Lung (tissue), 4 donors: ENCODE measurements around a stretch of chr3.

DNA sequence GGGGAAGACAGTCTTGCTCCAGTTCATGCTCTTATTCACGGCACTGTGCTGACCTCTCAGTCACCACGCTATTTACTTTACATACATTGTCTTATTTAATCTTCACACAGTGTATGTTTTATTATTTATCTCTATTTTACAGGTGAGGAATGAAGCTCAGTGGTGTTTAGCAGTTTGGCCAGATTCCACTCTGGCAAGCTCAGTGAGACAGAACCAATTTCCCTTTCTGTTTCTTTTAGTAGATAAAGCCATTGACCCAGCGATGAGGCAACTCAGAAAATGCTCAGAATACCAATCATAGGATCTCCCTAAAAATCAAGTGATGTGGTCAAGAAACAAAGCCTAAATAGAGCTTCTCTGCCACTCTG is 110.0 kb downstream of the RPL22L1 start:
- PRO-cap: no peak
- RAMPAGE, long total RNA: no peak
- RRBS: no CpG with 5 or more reads among the region's 3 CpGs

- PRO-cap: no peak
- RAMPAGE, long total RNA: no peak
- RRBS: no CpG with 5 or more reads among the region's 12 CpGs
Measured at GRCh38 chr3:170864875-170865921, 4.8 kb downstream of the RPL22L1 start.

- PRO-cap: no peak
- RAMPAGE, long total RNA: no peak
- RRBS: no CpG with 5 or more reads among the region's 10 CpGs
Measured at GRCh38 chr3:170865922-170866653, 3.9 kb downstream of the RPL22L1 start.

- PRO-cap: no peak
- RAMPAGE, long total RNA: no peak
- RRBS: no CpG with 5 or more reads among the region's 3 CpGs
Measured at GRCh38 chr3:171110657-171110972, 84.1 kb upstream of the SLC2A2 start.

DNA sequence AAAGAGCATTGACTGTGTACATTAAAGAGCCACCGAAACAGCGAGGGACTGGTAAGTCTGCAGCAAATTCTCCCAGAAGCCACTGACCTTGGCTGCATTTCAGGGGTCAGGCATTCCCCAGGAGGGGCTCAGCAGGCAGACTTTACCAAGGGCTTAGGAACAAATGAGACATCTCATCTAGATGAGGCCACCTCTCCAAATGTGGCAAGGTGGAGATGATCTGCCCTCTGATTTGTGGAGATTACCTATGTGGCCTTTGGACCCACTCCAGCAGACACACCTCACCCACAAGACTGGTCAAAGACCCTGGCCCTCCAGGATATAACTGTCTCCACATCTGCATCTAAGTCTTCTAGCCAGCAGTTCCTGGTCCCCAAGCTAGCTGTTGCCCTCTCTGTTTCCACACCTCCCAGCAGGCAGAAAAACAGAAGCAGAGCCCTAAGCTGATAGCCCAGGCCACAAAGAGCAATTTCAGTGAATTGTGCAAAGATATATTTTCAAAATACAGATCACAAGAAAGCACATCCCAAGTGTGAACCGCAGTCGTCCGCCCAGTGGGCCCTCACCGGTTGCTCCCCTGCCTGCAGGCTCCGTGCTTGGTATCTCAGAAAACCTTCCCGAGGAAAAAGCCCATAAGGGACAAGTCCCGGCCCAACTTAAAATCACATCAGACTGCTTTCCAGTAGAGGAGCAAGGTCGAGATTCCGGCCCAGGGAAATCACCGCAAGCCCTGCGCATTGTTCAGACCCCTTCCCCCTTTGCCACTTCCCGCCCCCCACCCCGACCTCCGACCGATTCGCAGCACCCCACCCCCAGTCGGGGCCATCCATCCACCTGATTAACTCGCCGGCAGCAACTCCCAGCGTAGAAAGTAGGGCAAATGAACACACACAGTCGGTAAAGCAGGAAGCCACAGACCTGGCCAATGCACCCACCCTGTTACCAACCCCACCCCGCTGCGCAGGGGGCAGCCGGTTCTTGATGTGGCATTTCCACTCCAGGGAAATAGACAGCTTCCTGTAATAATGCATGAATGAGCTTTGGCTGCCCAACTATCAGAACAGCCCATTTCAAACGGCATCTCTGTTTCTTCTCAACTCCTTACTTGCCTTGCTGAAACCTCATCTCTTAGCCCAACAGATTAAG is 2.5 kb downstream of the TNIK start:
- PRO-cap: no peak
- RAMPAGE, long total RNA: no peak
- RRBS: 7% methylated on average over 4 of the region's 27 CpGs

- PRO-cap: no peak
- RAMPAGE, long total RNA: no peak
- RRBS: no CpG with 5 or more reads among the region's 7 CpGs
Measured at GRCh38 chr3:171683031-171683522, 127.2 kb downstream of the PLD1 start.

DNA sequence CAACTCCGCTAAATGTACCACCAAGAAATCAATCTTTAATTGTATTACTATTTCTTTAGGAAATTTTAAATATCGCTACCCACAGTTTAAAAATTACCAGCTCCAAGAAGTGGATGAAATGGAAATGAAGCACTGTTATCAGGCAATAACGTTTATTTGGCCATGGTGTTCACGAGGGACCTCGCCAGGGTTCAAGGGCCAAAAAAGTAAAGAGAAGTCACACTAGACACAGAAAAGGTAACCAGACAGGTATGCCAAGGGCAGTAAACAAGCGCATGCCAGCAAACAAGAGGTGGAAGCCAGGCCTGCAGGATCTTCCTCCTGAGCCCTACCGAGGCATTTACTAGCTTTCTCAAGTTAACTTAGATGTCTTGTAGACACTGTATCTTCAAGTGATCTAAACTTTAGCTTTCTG is 113.5 kb downstream of the PLD1 start:
- PRO-cap: no peak
- RAMPAGE, long total RNA: no peak
- RRBS: no CpG with 5 or more reads among the region's 7 CpGs

DNA sequence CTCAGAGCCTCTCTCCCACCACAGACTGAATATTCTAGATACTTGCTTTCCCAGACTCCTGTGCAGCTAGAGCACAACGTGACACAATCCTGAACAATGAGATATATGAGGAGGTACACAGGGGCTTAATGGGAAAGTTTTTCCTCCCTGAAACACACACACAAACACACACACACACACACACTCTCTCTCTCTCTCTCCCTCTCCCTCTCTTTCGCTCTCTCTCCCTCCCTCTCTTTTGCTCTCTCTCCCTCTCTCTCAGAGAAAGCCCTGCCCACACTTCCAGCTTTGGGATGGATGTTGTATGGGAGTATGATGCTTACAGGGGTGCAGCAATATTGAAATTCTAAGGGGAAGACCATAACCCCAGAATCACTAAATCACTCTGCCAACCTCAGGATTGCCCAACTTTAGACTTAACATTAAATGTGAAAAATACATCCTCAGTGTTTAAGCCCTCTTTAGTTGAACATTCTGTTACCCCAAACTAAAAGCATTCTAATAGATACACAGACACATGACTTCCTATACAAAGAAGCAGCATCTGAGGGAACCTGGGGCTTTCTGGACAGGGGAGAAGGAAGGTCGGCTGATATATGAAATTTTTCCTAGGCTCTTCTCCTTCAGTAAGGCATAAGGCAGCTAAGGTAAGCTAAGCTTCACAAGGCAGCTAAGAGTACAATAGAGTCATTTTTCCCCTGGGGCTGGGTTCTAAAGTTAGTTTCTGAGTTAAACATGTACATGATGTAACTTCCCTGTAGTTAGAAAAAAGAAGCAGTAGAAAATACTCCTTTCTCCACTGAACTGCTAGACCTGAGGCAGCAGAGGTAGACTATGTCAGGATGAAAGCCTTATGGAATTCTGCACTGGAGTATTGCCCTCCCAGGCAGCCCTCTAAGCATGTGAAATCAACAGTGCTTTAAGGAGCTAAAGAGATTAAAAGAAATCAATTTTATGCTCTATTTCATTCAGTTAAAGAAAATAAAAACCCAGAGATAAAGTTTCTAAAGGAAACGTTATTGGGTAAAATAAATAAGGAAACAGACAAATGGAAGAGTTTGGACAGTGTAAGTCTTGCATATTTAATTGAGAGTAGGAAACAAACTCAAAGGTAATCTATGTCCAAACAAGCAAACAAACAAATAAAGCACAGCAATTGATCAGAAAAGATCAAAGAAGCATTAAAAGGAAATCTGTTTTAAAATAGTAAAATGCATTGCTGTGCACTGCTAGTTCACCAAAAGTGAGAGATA is 109.7 kb downstream of the PLD1 start:
- PRO-cap: no peak
- RAMPAGE, long total RNA: no peak
- RRBS: no CpG with 5 or more reads among the region's 4 CpGs

- PRO-cap: no peak
- RAMPAGE, long total RNA: no peak
- RRBS: no CpG with 5 or more reads among the region's 10 CpGs
Measured at GRCh38 chr3:171770694-171771634, 39.3 kb downstream of the PLD1 start.

- PRO-cap: no peak
- RAMPAGE, long total RNA: no peak
- RRBS: no CpG with 5 or more reads among the region's 5 CpGs
Measured at GRCh38 chr3:171835209-171835449, 8.0 kb upstream of the TMEM212 start.

DNA sequence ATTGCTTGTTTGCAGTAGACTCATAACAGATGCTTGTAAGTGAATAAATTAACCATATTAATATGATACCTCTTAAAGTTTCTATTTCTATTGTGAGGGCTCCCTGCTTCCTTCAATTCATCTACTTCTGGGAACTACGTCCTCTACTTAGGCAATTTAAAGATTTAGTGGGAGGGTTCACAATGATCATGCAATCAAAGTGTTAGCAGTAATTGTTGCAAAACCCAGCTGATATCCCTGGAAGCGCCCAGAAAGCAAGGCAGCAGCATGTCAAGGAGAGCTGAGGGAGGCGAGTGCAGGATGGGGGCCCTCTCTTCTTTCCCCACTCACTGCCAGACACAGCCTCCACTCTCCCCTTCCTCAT is 6.4 kb downstream of the TMEM212 start:
- PRO-cap: no peak
- RAMPAGE, long total RNA: no peak
- RRBS: no CpG with 5 or more reads among the region's 3 CpGs

DNA sequence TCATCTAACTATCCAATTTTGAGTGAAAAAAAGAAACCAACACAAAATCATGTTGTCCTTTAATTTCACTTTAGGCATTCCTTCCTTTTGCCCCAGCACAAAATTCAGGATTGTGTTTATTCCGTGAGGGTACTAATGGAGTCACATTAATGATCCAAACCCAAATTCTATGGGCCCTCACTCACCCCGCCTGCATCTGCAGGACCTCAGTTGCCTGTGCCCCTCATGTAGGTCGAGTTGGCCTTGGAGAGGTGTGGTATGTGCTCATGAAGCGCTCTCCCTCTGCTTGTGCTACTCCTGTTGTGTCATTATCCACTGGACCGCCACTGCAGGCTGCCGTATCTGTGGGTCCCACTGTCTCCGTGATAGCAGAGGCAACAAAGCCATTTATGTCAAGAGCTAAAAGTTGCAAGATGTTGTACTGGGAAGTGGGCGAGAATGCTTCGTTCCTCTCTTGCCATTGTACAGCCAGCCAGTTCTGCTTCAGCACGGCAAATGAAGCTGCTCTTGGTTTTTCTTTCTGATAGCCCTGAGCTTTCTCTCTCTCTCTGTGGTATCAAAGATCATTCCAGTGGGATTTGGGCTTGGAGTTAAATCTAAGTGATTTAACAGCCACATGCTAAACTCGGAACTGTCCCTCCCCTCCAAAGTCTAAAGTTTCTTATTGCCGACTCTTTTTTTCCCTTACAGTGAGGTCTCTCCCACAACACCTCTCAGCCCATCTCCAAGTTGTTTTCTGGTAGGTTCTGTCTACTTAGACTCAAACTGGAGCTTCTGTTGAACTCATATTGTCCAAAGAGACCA is 89.0 kb downstream of the TMEM212 start:
- PRO-cap: no peak
- RAMPAGE, long total RNA: no peak
- RRBS: no CpG with 5 or more reads among the region's 12 CpGs

DNA sequence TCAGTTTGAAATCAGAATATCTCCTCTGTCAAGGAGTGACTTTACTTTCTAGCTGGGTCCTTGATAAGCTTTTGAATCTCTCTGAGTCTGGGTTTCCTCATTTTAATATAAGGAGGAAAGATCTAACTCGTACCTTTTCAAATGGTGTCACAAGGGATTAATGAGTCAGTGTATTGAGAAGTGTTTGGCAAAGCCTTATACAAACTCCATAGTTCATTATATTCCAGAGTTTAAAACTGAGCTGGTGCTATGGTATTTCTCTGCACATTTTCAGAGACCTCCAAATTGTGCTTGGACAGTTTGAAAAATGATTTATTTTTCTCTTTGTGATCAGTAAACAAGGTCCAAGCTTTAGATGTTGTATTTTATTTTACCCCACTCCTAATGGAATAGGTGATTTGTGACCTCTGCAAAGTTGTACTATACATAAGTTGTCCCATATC is 5.5 kb downstream of the FNDC3B start:
- PRO-cap: no peak
- RAMPAGE, long total RNA: no peak
- RRBS: no CpG with 5 or more reads among the region's 1 CpG

GRCh38 chr3:172071253-172072125 is 32.1 kb downstream of the FNDC3B start:
- PRO-cap: no peak
- RAMPAGE, long total RNA: no peak
- RRBS: no CpG with 5 or more reads among the region's 6 CpGs

DNA sequence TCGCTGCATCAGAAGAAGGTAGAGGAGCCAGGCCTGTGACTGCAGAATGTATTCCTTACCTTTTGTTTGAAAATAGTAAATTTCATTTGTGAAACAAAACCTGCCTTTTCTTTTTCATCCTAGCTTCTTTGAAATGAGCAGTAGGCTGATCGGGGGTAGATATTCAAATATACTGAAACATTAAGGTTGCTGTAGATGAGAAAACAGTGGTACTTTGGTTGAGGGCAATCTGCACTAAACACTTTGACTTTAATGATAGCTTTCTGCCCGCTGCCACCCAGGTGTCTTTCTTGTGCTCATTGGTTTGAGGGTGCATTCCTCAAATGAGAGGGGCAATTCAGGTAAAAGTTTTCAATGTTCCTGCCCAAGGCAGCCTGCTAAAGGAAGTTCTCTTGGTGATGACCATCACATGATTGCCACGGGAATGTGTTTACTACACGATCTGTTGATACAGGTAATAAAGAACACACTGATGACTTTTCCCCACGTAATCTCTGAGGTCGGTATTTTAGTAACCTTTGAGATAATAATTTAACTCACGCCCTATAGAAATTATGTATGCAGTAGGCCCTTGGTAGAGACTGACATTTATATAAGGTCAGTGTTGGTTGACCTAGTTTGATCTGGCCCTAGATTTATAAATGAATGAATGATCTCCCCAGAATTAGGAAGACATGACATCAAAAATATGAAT is 39.3 kb downstream of the FNDC3B start:
- PRO-cap: no peak
- RAMPAGE, long total RNA: no peak
- RRBS: no CpG with 5 or more reads among the region's 8 CpGs

- PRO-cap: no peak
- RAMPAGE, long total RNA: no peak
- RRBS: no CpG with 5 or more reads among the region's 9 CpGs
Measured at GRCh38 chr3:172098440-172099298, 59.3 kb downstream of the FNDC3B start.

GRCh38 chr3:172115028-172115476 is 75.7 kb downstream of the FNDC3B start:
- PRO-cap: no peak
- RAMPAGE, long total RNA: no peak
- RRBS: no CpG with 5 or more reads among the region's 1 CpG

- PRO-cap: no peak
- RAMPAGE, long total RNA: no peak
- RRBS: no CpG with 5 or more reads among the region's 3 CpGs
Measured at GRCh38 chr3:172162800-172163345, 123.5 kb downstream of the FNDC3B start.

DNA sequence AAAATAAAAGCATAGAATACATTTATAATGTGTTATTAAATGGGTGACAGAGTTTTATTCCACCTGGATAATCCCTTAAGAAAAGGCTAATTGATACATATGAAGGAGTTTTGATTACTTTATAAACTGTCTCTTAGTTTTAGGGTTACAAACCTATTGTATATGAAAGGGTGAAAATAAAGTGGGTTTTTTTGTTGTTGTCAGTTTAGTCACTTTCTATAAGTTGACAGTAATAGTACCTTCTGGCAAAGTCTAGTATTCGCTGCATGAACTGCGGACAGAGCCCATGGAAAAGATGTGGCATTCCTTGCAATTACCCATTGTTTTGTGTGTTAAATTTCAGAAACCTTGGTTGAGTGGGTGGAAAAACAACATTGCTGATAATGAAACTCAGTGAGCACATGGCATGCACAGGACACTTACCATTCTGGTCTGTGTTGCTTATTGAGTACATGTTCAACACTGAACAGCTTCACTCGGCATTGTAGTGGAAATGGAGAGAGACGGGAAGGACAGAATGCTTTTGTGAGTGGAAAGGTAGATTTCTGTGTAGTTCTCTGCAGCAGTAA is 165.2 kb downstream of the FNDC3B start:
- PRO-cap: no peak
- RAMPAGE, long total RNA: no peak
- RRBS: no CpG with 5 or more reads among the region's 4 CpGs

DNA sequence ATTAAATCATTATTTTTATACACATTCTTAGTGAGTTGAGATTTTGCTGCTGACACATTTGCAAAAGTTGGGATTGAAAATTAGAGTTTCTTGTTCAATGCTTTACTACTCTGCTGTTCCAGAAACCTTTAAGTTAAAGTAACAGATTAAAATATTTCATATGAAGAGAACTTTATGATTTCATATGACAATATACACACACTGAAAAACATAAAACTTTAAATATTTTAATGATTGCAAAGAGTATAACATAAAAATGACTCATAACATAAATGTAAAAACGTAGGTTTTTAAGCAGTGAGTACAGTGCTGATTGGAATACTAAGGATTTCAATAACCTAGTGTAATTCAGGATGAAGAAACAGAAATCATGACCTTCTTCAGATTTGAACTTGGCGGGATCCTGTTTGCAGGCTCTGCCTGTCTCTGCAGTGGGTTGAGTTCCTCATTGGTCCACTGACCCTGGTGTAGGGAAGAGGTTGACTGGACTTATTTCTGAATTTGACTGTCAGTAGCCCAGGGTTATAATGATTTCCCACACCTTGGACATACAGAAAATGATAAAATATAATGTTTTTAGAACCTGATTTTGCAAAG is 171.6 kb downstream of the FNDC3B start:
- PRO-cap: no peak
- RAMPAGE, long total RNA: no peak
- RRBS: no CpG with 5 or more reads among the region's 2 CpGs